Colon Carcinoma Metastatic in the Brain (tissue), 2 donors: ENCODE measurements around the genes CFAP73, PLBD2 and LHX5.

DNA sequence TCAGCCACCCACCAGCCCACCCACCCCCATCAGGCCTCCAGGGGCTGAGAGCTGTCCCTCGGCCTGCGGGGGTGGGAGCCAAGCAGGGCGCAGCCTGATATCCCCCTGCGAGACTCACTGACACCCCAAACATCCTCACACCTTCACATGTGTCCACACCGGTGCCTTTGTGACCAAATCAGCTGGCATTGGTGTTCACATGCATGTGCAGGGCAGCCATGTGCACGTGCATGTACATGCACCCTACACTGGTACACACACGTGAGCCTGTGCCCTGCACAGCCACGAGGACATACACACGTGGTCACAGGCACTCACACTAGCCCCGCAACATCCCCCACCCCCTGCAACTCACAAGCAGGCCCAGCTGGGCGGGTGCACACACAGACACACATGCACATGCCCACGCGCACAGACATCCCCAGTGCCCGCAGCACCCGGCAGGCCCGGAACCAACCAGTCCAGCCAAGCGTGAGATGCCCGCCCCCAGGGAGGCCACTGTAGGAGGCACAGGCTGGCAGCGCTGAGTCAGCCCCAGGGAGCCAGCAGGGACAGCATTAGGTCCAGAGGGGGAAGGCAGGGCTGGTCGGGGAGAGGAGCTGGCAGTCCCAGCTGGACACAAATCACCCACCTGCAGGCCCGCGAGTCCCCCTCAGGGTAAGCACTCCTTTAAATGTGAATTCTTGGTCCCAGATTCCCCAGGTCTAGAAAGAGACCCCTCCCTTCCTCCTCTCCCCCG is 5.3 kb downstream of the RASAL1 start:
- PRO-cap, 2 experiments: no peak in any of the 2 experiments

DNA sequence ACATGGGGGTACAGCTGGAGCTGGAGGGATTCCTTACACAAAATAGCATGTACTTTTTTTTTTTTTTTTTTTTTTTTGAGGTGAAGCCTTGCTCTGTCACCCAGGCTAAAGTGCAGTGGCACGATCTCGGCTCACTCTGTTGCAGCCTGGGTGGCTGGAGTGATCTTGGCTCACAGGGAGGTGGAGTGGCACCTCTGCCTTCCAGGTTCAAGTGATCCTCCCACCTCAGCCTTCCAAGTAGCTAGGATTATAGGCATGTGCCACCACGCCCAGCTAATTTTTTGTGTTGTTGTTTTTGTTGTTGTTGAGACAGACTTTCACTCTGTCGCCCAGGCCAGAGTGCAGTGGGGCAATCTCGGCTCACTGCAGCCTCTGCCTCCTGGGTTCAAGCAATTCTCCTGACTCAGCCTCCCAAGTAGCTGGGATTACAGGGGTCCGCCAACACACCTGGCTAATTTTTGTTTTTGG is 5.2 kb upstream of the RASAL1 start:
- PRO-cap, 2 experiments: no peak in any of the 2 experiments

GRCh38 chr12:113149290-113150215 is at the start of gene CFAP73:
TSS of gene CFAP73 (plus strand) at chr12:113149724.
- PRO-cap, 2 experiments: no peak in any of the 2 experiments

GRCh38 chr12:113161193-113162198 is 12.0 kb downstream of the CFAP73 start:
- PRO-cap, 2 experiments: no peak in any of the 2 experiments

- PRO-cap, 2 experiments: no peak in any of the 2 experiments
Observed at GRCh38 chr12:113174811-113175332, 10.4 kb downstream of the DDX54 start.

GRCh38 chr12:113232850-113233815 is 11.9 kb downstream of the TPCN1 start:
- PRO-cap, 2 experiments: no peak in any of the 2 experiments

DNA sequence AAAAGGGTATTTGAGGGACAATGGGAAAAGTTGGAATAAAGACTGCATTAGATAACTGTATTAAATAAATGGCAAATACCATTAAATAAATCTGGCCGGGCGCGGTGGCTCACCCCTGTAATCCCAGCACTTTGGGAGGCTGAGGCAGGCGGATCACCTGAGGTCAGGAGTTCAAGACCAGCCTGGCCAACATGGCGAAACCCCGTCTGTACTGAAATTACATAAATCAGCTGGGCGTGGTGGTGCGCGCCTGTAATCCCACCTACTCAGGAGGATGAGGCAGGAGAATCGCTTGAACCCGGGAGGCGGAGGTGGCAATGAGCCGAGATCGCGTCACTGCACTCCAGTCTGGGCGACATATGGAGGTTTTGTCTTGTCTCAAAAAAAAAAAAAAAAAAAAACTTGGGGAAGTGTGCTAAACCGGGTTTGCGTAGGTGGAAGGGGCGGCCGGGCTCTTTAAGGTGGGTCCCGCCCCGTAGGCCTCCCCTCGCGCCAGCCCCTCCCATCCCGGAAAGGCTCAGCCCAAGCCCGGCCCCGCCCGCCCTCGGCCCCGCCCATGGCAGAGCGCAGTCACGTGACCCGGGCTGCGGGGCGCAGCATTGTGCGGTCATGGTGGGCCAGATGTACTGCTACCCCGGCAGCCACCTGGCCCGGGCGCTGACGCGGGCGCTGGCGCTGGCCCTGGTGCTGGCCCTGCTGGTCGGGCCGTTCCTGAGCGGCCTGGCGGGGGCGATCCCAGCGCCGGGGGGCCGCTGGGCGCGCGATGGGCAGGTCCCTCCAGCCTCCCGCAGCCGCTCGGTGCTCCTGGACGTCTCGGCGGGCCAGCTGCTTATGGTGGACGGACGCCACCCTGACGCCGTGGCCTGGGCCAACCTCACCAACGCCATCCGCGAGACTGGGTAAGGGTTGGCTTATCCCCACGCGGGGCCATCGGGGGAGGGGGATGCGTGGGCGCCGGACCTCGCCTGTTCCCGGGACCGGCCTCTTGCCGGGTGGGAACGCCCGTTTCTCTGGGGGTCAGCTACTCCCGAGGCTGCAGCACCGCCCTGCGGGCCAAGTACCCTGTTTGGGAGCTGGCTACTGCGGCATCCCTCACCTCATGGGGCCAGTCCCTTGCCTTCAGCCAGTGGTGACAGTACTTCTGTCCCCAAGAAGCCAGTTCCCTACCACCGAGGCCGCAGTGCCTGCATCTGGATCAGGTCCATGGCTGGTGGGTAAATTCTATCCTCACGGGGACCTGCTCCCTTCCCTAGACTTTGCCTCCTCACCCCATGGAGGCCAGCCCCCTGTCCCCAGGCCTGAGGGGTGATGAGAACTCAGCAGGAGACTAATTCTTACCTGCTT is at the start of gene PLBD2:
Gene PLBD2 (plus strand): TSS at position 596 of the 1,344 bp plus-strand sequence.
- PRO-cap, 2 experiments: peak in 2 of 2 experiments; most common plus-strand start position 581 of the sequence (in 1)

DNA sequence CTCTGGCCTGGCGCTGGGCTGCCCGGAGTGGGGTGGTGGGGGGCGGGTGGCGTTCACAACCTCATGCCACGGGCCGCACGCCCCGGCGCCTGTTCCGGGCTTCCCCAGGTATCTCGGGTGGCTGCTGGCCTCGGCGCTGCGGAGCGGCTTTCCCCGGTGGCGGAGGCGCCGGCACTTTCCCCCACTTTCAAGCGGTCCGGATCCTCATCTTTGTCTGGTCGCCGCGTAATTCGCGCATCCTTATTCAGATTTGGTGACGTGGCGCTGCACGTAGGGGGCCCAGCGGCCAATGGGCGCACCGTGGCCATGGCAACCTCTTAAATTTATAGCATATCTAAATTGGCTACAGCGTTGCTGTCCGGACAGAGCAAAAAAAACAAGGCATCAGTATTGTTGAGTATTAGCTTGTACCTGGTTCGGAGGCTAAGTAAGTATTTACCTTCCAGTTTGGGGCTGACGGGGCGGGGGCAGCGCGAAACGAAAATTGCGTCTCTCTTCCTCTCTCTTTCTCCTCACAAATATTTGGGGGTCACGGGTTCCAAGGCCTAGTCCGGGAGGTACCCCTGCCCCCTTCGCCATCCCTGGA is at the start of gene LHX5:
Gene LHX5 (minus strand): TSS at position 216 of the 586 bp plus-strand sequence.
- PRO-cap, 2 experiments: no peak in any of the 2 experiments

DNA sequence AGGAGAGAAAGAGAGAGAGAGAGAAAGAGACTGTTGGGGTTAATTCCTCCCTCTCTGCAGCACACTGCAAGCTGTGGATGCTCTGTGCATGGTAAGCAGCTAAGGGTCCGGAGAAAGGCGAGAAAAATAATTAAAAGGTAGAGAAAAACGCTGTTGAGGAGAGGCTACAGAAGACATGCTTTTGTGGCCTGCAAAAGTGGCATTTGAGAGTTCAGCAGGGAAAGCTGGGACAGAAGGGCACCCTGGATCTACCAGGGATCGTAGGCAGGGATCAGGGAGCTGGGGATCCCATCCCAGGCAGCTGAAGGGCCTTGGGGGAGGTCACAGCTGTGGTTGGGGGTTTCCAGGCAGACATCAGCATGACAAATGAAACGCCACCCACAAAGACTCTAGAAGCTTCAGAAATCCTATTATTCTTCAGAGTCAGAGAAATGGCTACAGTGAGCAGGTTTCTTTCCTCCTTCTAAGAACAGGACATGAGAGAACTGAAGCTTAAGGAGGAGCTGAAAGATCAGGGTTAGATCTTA is 104.5 kb downstream of the RBM19 start:
- PRO-cap, 2 experiments: no peak in any of the 2 experiments

- PRO-cap, 2 experiments: no peak in any of the 2 experiments
Observed at GRCh38 chr12:113932644-113933586, 33.2 kb downstream of the RBM19 start.

DNA sequence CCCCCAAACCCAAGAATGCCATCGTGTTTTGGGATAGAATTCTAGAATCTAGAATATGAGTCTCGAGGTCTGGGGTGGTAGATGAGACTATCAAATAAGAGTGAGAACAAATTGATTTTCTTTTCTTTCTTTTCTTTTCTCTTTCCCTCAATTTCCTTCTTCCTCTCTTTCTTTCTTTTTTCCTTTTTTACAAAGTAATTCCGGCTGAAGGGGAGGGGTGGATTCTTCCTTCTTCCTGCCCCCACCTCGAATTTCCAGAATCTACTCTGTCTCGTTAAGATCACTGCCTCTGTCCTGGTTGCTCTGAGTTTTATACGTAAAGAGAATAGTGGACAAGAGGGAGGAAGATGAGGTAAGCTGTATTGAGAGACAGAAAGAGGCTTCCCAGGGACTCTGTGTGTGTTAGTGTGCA is 70.8 kb downstream of the TBX5 start:
- PRO-cap, 2 experiments: no peak in any of the 2 experiments

DNA sequence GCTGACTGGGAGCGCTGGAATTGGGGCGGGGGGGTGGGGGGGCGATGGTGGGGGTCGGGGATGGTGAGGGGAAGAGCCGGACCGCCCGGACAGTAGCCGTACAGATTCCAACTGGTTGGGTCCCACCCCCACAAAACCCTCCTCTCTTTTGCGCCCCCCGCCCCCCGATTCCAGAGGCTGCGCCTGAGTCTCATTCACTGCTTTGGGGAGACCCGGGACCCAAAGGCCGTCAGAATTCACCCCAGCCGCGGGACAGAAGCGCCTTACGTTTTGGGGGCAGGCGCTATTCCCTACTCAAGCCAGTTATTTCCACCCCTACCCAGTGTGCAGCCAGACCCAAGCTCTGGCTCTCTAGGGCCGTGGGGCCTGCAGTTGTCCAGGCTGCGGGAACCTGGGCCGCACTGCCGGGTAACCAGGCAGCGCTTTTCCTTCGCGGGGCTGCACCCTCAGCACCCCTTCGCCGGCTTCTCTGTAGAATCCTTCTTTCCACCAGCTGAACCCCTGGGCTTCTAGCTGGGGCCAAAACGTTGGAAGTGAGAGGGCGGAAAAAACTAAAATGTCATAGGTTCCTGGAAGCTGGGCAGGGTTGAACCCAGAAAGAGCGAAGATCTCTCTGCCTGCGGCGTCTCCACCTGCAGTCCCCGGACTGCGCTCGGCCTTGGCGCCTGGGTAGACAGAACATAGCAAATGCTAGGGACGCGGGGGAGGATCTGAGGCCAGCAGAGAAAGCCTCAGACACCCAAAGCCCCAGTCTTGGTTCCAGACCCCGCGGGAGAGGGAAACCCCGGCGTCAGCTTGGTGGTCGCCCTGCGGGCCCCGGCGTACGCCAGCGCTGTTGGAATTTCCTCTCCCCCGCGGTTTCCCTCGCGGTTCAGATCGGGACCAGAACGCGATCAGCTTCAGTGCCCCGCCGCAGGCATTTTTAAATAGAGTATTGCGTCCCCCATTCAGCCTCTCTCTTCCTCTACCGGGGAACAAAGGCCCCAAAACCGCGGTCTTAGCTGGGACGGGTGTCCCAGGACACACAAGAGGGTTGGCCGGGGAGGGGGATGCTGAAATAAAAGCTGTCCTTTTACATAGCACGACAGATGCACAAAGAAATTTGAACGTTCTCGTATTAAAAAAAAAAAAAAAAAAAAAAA is 18.3 kb downstream of the TBX3 start:
- PRO-cap, 2 experiments: no peak in any of the 2 experiments

- PRO-cap, 2 experiments: no peak in any of the 2 experiments
Observed at GRCh38 chr12:114667880-114668125, 16.2 kb downstream of the TBX3 start.

GRCh38 chr12:114686886-114687535 is 3.0 kb upstream of the TBX3 start:
- PRO-cap, 2 experiments: no peak in any of the 2 experiments

GRCh38 chr12:114736496-114737078 is 52.6 kb upstream of the TBX3 start:
- PRO-cap, 2 experiments: peak in 1 of 2 experiments; most common plus-strand start chr12:114736914 (in 1)

- PRO-cap, 2 experiments: peak in 1 of 2 experiments; most common plus-strand start chr12:114875525 (in 1); most common minus-strand start chr12:114875527 (in 1)
Observed at GRCh38 chr12:114875301-114875619, 191.3 kb upstream of the TBX3 start.

DNA sequence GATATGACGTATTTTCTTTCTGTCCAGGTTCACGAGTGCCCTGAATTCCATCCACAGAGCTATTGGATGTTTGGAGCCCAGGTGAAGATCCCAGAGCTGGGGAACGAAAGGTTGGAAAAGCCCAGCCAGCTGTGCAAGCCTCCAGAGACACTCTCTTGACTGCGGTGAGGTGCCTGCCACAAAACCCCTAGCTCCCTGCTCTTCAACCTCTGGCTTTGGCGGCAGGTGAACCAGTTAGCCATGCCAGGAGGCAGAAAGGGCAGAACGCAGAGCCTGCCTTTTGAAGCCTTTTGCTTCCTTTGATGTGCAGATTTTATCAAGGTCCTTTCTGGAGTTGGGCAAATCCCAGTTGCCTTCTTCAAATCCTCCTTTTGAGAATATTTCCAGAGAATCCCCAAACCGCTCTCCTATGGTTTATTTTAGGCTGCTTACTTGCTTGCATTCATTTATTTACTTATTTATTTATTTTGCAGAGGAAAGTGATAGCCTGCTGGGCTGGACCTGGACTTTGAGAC is 411.2 kb upstream of the TBX3 start:
- PRO-cap, 2 experiments: no peak in any of the 2 experiments

- PRO-cap, 2 experiments: peak in 1 of 2 experiments; most common minus-strand start chr12:115468235 (in 1)
Observed at GRCh38 chr12:115467951-115468480, 784.0 kb upstream of the TBX3 start.

DNA sequence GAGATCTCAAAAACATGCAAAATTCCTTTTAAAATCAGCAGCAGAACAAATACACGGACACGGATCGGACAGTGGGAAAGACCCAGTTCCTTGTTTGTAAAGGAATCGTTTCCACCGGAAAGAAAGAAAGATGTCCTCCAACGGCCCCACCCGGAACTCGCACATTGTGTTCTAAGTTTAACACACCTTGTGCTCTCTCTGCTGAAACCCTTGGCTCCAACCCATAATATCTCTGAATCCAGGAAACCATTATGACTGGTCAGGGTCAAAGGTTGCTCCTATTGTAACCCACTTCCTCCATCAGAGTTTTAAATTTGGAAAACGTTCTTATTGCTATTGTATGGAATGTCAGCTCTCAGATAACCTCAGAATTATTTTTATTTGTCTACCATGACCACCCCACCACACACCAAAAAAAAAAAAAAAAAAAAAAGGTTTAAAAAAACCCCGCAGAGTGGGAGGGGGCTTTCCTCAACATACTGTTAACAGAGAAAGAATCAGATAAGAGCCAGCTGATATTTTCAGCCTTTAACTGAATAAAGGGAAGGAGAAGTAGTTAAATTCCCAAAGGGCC is 617.0 kb downstream of the MED13L start:
- PRO-cap, 2 experiments: peak in 1 of 2 experiments; most common minus-strand start position 163 of the sequence (in 1)

DNA sequence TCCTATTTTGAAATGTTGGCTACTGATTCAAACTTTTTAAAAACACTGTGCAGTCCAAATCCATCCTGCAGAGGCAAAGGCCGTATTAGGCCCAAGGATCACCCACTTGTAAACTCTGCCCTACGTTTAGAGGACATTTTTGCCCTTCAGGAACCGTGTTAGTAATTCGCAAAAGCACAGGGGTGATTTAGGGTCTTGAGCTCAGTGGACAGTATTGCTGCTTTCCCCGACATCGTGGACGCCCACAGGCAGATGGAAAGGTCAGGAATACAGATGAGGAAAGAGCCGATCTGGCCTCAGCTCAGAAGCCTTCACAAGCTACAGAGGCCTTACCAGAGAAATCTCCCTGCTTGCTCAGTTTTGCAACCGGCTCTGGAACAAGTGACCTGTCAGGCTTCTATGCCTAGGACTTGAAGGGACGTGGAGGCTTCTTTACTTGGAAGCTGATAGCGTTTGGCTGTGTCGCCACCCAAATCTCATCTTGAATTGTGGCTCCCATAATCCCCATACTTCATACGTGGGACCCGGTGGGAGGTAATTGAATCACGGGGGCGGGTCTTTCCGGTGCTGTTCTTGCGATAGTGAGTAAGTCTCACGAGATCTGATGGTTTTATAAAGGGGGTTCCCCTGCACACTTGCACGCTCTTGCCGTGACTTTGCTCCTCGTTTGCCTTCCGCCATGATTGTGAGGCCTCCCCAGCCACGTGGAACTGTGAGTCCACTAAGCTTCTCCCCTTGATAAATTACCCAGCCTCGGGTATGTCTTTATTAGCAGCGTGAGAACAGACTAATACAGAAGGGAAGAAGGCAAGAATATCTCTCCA is 332.6 kb downstream of the MED13L start:
- PRO-cap, 2 experiments: no peak in any of the 2 experiments